SJCRH30 (cell line): ENCODE results near the gene RNF6.

GRCh38 chr13:24630715-24631349, 49.4 kb upstream of the ATP12A start:
- RAMPAGE, long total RNA = no peak

GRCh38 chr13:25888049-25888756, 163.6 kb downstream of the SHISA2 start:
- RAMPAGE, long total RNA = no peak

DNA sequence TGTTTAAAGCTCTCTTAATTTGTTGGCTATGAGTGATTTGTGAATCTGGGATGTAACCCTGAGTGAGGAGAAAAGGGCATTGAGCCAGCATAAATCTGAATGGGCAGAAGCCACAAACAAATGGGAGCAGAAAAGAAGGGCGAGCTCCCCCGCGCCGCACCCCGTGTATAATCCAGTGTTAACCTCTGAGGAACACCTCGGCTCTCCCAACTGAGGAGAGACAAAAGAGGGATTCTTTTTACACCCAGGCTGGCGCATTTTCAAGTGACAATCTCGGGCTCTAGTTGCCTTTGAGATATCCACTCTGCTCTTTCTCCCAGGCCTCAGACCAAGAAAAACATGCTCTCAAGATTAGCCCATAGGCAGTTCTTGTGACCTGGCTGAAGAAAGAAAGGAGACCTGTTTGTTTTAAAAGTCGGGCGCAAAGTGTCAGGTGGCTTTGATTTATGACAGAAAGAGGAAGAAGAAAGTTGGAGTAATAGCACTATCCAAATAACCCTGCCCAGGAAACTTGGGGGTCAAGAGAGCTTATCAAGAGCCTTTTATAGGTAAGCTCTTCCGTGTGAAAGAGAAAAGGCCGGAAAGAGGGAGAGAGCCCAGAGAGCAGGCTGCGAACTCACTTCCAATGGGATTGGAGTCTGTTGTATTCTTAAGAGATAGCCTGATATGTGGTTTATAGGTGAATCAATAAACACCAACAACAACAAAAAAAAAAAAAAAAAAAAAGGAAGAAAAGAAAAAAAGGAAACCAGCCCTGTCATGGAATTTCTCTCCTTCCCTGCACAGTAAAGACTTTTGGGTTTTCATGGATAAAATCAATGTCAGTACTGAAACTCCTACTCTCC, 27.2 kb downstream of the SHISA2 start:
- RAMPAGE, long total RNA = no peak

- RAMPAGE, long total RNA = no peak
Observed at GRCh38 chr13:26222106-26222661, at the start of gene RNF6. Gene RNF6 (minus strand): TSS chr13:26222314.

DNA sequence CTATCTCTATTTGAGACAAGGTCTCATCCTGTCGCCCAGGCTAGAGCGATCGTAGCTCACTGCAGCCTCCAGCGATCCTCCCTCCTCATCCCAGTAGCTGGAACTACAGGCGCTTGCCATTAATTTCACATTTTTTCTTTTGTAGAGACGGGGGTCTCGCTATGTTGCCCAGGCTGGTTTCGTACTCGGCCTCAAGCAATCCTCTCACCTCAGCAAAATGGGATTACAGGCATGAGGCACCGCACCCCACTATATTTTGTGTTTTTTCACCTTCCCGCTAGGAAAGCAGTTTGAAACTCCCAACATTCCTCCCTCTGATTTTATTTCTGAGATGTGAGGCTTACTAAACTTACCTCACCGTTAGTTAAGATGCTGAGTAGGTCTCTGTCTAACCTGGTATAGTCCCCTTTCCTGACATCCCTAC, 560 bp upstream of the RNF6 start:
- RAMPAGE, long total RNA = no peak

DNA sequence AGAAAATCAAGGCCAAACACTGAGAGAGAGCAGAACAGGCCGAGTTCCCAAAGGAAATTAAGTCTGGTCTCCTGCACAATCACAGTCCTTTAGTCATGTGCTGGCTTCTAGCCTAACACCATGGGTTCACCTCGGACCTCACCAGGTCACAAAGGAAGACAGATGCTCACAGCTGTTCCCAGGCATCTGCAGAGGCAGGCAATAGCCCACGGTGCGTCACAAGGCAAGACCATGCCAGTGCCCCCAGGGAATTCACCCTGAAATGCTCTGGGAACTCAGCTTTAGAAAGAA, 96.9 kb upstream of the WASF3 start:
- RAMPAGE, long total RNA = no peak

DNA sequence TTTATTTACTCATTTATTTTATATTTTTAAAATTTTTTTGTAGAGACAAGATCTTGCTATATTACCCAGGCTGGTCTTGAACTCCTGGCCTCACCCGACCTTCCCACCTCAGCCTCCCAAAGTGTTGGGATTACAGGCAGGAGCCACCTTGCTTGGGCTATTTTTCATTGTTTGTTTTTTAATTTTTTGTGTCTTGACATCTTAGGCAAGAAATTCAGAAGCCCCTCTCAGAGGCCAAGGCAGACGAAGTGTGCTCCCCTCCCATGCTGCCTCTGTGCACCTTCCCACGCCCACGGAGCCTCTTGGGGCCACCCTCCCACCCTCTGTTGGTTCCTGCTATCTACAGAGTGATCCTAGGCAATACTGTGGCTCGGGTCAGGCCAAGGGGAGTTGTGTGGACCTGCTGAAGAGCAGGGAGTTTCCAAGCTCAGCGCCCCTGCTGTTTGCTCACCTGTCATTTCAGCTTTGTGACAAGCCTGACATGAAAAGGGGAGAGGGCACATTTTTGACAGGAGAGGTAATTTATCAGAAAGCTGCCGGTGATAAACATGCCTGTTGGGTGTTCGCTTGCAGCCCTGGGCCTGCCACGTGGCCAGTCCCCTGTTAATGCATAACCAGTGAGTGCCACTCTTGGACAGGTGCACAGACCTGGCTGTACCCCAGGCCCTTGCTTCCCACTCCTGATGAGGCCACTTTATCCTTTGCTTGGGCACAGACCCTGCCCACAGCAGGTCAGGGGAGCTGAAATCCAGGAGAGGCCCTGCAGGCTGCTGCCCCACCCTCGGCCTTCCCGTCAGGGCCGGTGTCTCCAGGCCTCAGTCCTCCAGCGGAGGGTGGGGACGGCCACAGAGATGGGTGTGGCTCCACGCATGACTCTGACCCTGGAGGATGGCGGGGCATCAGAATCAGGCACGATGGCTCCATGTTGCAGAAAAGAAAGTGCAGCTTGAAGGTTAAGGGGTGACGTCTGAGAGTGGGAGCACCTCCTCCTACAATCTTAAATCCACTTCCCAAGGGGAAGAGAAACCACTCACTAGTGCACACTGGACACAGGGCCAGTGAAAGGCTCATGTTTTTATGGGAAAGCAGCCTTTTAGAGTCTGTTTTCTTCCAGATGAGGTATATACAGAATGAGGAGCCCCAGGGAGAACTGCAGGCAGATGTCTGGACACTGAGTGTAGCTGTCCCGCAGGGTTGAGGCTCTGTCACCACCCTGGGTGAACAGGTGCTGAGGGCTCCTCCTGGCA, 201.5 kb upstream of the GPR12 start:
- RAMPAGE, long total RNA = no peak

- RAMPAGE, long total RNA = no peak
Observed at GRCh38 chr13:26966139-26966511, 205.5 kb downstream of the USP12 start.

DNA sequence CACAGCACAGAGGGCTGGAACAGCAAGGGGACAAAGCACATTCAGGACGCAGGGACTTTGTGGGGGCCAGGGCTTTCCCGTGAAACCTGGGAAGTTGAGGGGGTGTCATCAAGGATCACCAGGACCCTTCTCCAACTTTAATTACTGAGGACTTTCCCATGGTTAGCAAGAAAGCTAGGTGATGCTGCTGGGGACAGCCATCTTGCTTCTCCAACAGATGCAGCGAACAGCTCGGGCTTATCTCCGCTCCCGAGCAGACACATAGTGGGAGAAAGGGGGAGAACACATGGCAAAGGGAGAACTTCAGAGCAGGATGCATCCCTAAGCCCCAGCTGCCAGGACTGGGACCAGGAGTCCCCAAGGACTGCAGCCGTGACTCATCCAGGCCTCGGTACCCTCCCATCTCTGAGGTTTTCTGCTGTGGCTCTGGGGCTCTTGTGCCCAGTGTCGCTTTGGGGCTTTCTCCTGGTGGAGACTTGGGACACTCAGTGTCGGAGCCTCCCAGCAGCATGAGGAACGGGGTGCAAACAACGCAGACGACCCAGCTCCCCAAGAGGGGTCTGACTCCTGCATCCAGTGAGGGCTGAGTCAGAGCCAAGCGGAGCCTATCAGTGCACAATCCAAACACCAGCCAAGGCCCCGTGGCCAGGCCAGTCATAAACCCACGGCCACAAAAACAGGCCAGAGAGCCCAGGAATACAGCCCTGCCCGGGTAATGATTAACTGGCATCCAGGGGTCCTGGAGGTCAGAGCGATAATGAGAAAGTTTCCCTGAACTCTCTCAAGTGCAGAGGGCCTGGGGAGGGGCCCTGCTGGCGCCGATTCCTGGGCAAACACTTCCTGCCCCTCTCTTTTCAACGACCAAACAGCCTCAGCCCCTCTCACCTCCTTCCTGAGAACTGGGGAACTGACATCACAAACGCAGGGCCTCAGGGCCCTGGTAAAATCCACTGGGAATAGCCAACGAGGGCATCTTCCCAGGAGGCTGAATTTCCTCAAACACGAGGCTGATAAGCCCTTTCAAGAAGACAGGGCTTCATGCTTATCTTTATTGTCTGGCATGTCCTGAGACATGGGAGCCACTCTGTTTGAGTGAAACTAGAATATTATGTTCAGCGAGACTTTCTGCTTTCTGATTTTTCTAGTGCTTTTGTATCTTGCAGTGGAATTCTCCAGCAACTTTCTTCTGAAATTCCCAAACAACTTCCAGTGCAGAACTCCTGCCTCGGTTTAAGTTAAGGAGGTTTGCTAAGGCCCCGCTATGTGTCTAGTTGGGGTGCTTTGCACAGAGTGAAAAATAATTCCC, 202.9 kb downstream of the USP12 start:
- RAMPAGE, long total RNA = no peak

GRCh38 chr13:27100299-27100902, 71.2 kb downstream of the USP12 start:
- RAMPAGE, long total RNA = no peak

- RAMPAGE, long total RNA = no peak
Observed at GRCh38 chr13:27172582-27173001, 981 bp upstream of the USP12 start.

DNA sequence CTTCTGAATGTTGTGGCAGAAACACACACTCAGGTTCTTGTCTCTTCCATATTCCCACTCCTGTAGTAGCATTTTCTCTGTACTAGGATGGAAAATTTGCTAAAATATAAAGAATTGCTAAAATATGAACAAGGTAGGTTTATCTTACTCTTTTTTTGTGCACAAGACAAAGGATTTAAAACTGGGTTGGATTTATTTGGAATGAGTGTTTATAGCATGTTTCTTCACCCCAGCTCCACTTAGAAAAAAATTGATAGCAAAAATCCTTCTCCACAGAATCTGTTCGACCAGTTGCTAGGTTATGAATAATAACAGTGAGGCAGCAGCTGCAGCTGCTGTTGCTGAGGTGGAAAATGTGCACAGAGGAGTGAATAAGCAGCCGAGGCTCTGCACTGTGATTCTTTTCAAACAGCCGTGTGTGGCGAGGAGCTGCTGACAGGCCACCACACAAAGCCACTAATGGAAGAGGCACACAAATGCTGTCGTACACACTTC, 6.6 kb upstream of the RASL11A start:
- RAMPAGE, long total RNA = no peak

- RAMPAGE, long total RNA = no peak
Observed at GRCh38 chr13:27353011-27353532, 71.3 kb upstream of the GTF3A start.

GRCh38 chr13:27396200-27396857, 28.1 kb upstream of the GTF3A start:
- RAMPAGE, long total RNA = no peak

- RAMPAGE, long total RNA = no peak
Observed at GRCh38 chr13:27404516-27405291, 19.7 kb upstream of the GTF3A start.

DNA sequence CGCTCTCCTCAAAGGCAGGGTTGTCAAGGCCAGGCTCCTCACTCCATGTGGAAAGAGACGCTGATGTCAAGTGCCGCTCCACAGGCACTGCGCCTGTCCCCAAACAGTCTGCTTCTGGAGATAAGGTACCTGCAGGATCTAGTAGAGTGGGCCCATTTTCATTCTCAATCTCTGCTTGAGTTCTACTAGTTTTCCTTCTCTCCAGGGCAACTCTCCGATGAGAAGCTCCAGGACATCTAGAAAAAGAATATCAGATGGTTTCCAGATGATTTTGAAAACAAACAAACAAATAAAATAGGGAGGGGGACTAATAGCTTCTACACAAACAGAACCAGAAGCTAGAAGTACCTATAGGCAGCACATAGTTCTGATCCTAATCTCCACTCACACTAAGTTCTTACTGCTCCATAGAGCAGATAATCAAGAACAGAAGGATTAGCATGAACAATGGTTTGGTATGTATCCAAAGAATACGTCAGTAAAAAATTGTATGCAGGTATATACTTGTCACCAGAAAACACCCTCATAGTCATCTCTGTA, 51.2 kb downstream of the LNX2 start:
- RAMPAGE, long total RNA = no peak

GRCh38 chr13:27607103-27607607, 13.2 kb downstream of the LNX2 start:
- RAMPAGE, long total RNA = no peak

- RAMPAGE, long total RNA = no peak
Observed at GRCh38 chr13:27618983-27619618, 1.2 kb downstream of the LNX2 start.

DNA sequence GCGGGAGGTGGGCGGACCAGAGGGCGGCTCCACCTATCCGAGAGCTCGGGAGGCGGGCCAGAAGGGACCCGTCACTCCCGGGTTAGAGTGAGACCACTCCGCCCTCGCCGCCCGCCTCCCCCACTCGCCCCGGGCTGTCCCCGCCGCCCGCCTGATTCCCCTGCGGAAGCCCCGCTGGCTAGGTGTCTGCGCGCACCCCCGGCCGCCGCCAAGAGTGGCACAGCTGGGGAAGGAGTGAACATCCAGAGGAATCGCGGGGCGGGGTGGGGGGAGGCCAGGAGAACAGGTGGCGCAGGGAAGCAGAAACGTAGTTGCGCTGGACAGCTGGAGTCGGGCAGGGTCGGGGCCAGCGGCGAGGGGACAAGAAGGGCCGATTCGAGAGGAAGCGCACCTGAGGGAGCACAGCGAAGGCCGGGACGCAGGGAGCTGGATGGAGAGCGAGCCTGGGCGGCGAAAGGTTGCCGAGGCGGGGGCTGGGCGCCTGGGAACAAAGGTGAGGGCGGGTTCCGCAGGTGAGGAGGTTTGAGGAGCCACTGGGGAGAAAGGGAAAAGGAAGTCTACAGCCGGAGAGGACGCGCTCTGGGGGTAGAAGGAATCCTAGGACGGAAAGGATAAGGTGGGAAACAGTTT, 434 bp upstream of the LNX2 start:
- RAMPAGE, long total RNA = no peak

DNA sequence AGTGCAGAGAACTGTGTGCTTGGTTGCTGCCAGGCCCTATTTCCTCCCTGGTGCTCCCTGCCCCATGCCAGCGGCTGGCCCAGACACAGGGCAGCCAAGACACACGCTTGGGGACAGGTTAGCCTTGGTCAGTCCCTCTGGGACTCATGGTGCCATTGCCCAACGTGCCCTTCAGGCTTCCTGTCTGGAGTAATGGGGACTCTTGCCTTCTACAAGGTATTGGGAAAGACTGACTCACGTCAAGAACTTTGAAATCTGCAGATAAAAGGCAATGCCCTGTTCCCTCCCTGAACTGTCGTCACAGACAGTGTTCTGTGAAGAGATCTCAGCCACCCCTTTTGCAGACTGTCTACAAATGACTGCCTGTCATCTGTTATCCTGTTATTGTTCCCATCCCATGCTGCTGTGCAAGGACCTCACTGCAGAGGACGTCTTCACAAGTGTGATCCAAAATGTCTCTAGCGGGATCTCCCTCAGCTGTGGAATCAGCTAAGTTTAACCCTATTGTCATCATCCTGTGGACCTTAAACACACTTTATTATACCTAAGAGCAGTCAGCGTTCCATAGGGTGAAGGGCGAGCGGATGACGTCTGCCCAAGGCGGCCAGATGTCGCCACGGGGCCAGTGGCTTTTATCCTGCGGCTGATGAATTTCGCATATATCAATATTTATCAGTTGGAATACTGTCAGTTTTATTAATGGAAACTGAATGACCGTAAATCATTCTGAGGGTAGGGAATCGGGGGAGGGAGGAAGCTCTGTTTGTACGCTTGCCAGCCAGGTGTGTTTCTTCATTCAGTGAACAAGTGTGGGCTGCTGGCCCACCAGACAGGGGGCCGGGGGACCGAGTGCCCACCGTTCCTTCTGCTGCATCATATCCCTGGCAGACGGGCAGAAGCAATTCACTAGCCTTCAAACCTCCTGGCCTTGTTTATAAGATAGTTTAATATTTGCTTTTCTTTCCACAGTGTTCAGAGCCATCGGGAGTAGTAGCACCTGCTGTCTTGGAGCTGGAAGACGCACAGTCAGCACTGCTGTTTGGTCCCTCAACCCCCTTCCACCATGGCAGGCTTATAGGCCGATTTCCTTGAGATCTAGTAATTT, 59.2 kb downstream of the GSX1 start:
- RAMPAGE, long total RNA = no peak